ENCODE measurements around a stretch of chr2.

GRCh38 chr2:85604385-85605393, 2.2 kb upstream of the TMEM150A start:
- RRBS, result no CpG with 5 or more reads among the region's 11 CpGs

GRCh38 chr2:85656186-85656891, 11.7 kb downstream of the SFTPB start:
- RRBS, result no CpG with 5 or more reads among the region's 7 CpGs

DNA sequence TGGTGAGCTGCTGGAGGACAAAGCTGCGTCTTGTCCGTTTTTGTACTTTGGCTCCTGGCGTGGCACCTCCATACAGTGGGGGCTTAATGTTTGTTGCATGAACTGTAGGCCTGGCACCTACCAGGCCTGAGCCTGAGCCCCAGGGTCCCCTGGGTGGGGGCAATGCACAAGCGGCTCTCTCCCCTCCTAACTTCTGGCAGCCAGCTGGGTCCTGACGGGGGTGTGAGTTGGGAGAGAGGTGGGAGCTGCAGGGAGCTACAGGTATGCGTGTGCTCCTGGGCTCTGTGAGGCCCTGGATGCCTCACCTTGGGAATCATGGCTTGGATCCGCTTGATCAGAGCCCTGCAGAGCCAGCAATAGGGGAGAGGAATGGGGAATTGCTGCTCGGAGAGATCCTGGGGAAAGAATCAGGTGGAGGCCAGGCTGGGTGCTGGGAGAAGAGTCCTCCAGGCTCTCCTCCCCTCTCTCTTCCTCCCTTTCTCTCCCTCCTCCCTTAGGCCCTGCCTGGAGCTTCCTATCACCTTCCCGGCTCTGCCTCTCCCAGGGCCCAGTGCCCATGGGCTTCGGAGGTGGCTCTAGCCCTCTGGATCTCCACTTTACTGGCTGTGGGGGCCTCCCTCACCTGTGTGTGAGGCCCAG, 2.9 kb downstream of the SFTPB start:
- RRBS, result no CpG with 5 or more reads among the region's 10 CpGs

GRCh38 chr2:85709742-85710147, 15.6 kb downstream of the GNLY start:
- RRBS, result no CpG with 5 or more reads among the region's 6 CpGs

DNA sequence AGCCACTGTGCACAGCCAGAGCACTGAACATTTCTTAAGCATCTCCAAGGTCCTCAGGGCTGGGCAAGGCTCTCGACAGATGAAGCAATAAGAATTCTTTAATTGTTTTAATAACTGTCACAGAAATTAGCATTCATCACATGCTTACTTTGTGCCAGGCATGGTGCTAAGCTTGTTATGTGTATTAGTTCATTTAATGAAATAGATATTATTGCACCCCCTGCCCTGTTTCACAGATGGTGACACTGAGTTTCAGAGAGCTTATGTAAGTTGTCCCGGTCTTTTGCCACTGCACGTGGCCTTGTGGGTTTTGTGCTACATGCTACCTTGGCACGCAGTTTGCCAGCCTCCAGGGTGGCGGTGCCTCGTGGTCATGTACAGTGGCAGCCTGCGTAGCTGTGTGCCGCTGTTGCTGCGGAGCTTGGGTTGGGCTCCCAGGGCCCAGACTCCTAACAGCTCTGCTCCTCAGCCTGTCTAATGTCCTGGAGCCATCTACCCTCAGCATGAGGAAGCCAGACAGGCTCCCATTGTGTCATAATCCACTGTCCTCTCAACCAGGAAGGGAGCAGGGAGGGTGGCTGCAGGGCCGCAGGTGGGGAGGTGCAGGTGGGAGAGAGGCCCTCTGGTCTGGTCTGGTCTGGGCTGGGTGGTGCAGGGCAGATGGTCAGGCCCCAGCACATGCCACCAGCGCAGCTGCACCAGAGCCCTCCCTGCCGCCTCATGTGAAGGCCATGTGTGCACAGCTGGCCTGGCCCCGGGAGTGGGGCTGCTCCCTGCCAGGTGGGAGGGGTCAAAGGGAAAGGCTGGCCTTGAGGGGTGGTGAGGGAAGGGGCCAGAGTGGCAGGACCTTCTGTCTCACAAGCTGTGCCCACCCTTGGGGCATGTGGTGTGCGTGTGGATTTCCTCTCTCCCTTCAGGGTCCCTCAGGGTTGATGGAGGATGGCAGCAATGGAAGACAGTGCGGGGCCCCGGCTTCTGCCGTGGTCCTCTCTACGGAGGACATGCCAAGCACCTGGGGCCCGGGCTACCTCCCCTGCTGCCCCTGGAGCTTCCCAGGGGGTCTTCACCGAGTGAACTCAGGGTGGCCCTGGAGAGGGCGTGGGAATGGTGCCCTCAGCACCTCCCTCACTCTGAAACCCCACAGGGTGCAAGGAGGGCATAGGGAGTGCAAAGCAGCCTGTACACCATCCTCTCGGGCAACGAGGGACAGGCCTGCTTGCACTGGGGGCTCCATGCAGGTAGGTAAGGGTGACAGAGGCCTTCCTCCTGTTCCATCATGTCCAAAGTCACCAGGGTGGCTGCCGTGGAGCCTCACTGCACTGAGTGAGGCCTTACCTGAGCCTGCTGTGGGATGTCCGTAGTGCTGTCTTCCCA, 4.8 kb downstream of the ATOH8 start:
- RRBS, result 94% methylated on average over 4 of the region's 25 CpGs

DNA sequence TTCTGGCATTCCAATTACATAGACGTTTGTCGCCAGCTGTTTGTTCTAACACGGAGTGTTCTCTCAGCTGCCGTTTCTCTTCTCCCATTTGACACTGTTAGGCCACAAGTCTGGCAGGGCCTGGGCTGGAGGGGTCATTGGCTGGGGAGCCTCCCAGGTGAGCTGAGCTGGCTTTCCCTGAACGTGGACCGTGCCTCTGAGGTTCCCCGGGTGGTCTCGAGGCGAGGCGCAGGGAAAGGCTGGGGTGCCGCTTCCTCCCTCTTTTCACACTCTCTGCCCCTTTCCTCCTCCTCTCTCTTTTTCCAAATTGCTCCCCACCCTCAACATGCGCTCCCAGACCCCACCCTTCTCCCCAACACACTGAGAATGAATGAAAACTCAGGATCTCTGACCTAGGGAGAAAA, 16.7 kb downstream of the ATOH8 start:
- RRBS, result no CpG with 5 or more reads among the region's 12 CpGs

DNA sequence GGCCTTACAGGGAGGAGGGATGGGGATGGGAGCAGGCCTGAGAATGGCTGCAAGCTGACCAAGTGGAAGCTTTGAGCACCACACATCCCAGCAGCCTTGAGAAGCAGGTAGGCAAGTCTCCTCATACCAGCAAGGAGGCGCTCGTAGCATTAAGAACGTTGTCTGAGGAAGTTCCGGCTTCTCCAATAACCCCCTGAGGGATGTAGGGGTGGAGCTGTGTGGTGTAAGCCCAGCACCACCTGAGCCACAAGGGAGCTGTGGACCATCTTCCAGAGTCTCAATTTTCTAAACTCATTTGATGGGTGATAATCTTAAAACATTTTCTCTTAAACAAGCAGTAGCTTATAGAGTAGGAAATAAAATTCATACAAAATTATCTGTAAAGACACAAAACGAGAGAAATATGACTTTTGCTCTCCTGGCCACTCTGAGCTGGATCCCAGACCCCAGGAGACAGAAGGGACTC, 50.6 kb downstream of the ST3GAL5 start:
- RRBS, result no CpG with 5 or more reads among the region's 5 CpGs

GRCh38 chr2:85865822-85866538, 22.8 kb downstream of the ST3GAL5 start:
- RRBS, result no CpG with 5 or more reads among the region's 7 CpGs

DNA sequence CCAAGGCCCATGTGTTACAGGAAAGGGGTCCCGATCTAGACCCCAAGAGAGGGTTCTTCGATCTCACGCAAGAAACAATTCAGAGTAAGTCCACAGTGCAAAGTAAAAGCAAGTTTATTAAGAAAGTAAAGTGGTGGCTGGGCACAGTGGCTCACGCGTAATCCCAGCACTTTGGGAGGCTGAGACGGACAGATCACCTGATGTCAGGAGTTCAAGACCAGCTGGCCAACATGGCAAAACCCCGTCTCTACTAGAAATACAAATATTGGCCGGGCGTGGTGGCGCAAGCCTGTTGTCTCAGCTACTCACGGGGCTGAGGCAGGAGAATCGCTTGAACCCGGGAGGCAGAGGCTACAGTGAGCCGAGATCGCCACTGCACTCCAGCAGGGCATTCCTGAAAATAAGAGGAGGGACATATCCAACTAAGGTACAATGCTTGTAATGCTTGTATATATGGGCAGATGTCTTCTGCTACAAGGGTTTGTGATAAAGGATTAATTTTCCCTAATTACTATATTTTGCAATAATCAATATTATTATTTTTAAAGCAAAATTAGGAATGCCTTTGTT, 1.2 kb upstream of the ST3GAL5 start:
- RRBS, result no CpG with 5 or more reads among the region's 15 CpGs

DNA sequence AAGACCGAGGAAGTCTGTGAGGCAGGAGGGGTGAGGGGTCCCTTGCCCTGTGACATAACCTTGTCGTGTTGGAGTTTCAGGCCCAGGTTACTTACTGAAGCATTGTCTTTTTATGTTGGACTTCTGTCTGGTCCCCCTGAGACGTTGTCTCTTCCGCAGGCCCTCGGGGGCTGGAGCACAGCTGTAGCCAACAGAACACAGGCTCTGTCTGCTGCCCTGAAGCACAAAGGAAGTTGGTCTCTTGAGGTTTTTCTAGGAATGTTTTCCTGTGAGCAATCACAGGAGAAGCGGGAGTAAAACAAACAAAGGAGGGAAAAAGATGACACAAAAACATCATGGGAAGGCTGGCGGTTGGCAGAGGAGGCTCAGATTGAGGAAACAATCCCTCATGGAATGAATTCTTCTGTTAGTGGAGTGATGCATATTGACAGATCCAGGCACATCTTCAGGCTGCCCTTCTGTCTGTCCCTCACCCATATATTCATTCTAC, 5.0 kb upstream of the ST3GAL5 start:
- RRBS, result no CpG with 5 or more reads among the region's 7 CpGs

DNA sequence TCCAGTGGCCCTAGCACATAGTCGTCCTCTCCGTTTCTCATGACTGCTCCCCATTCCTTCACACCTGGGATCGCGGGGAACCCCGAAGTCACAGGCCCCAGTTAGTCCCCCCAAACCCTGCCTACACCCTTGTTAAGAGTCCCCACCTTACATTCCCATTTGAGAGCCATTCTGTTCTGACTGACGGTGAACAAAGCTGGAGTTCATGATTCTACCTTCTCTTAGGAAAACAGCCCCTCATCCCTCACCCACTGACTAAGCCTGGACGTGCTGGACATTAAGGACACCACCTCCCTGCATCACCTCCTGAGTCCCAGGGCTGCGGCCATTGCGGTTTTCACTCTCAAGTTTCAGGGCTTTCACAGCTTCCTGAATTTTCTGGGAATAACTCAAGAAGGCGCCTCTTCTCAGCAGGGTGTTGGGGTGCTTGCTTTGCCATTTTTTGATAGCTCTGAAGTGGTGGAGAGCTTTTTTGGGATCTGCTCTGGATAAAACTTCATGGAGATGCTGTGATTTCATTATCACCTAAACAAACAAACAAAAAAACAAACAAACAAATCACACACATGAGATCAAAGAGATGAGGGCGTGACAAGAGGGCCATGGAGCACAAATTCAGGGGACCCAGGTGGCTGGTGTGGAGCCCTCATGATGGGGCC, 62.9 kb downstream of the POLR1A start:
- RRBS, result no CpG with 5 or more reads among the region's 11 CpGs

DNA sequence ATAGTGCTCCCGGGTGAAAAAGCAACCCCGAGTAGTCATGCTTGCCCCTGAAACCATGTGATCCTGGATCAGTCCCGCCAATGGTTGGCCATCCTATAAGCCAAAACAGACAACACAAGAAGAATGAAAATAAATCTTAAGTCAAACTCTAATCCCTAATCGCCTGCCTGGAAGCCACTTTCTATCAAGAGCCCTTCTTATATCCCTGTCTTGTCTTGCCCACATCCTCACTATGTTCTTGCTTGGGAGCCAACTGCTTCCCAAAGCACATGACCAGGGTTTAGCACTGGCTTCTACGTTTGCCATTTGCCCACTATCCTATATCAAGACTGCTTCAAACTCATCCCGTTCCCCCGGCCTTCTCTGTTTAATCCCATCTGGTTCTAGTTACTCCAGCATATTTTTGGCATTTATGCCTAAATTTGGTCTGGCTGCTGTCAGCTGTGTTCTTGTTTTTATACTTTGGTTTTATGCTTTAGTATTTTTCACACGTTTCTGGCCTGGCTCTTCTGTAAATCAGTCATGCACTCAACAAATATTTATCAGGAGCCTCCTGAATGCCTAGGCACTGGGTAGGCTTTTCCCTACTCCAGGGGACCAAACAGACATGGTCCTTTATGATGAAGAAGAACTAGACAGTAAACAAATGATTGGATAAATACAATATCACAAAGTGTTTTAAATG, 40.2 kb downstream of the POLR1A start:
- RRBS, result no CpG with 5 or more reads among the region's 8 CpGs

- RRBS, result no CpG with 5 or more reads among the region's 10 CpGs
These were observed 35.2 kb downstream of the PTCD3 start for GRCh38 chr2:86140822-86142088.

GRCh38 chr2:86622838-86623720, 586 bp downstream of the RNF103 start:
- RRBS, result 2% methylated on average over 42 of the region's 103 CpGs

DNA sequence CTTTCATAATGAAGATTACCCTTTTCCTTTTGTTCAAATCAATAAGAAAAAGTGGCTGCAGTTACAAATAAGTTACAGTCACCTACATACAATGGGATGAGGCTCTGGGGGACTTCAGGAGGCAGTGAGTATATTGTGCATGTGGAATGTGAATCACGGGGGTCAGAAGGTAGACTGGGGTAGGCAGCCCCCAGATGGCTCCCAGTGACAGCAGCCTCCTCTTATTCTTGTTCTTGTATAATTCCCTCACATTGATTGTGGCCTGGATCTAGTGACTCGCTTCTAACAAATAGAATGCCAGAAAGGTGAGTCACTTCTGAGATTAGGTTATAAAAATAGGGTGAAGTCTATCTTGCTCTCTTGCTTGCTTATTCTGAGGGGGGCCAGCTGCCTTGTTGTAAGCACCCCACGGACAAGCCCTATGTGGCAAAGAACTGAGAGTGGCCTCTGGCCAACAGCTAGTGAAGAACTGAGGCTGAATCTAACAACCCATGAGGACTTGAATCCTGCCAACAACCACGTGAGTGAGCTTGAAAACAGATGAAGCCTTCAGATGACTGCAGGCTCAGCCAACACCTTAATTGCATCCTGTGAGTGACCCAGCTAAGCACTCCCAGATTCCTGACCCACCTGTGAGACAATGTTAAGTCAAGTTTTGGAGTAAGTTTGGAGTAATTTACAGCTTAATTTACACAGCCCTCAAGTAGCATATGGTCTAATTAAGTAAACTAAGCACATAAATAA, 15.6 kb upstream of the RMND5A start:
- RRBS, result no CpG with 5 or more reads among the region's 4 CpGs

GRCh38 chr2:86720909-86721397, 862 bp downstream of the RMND5A start:
- RRBS, result no CpG with 5 or more reads among the region's 41 CpGs

- RRBS, result no CpG with 5 or more reads among the region's 3 CpGs
These were observed 3.0 kb downstream of the CD8A start for GRCh38 chr2:86787658-86788102.

DNA sequence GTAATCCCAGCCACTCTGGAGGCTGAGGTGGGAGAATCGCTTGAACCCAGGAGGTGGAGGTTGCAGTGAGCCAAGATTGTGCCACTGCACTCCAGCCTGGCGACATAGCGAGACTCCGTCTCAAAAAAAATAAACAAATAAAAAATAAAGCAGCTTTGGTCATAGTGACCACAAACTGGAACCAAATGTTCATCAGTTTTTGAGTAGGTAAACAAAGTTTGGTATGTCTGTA, 114.9 kb upstream of the PLGLB1 start:
- RRBS, result no CpG with 5 or more reads among the region's 4 CpGs

DNA sequence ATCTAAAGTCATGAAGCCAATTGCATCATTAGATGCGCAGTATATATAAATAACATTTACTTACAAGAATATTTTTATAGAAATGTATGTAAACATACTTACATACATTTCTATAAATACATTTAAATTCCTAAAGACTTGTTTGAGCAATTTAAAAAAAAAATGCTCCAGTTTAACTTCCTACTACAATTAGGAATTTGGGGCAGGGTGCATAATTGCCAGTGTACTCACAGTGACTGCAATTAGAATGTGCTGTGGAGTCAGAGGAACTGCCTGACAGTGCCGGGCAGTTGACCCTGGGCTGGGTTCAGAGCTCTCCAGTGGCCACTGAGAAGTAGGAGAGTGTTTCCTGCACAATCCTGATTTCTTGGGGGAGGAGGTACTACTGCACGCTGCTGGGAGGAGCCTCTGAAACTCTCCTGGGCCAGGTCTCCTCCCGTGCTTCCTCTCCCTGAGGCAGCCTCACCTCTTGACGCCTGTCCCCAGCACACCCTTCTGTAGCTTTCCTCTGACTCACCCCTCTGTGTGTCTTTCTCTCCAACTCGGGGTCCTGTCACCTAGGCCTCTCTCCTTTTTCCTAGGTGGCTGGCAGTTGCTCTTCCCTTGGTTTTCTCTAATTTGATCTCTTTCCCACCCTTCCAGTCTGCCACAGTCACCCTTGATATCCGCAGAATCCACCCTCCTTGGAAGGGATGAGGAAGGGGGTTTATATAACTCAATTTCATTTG, 264.8 kb upstream of the PLGLB2 start:
- RRBS, result no CpG with 5 or more reads among the region's 7 CpGs

All from amniotic epithelial cell (primary cell).